Pericardium fibroblast (primary cell): ENCODE measurements around a stretch of chr15.

GRCh38 chr15:62653041-62653660, 262.8 kb downstream of the TLN2 start:
- RAMPAGE, long total RNA, result no peak

DNA sequence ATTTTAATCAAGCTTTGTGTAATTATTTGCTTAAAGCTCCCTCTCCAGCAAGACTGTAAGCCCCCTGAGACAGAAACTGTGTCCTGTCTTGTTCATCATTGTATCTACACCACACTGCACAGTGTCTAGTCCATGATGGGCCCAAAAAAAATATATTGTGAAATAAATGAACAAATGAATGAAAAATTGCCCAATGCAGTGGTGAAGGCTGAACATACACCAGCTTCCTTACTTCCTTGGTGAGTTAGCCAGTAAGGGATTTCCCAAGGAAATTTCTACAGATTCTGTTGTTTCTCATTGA, 154.6 kb upstream of the TPM1 start:
- RAMPAGE, long total RNA, result no peak

- RAMPAGE, long total RNA, result no peak
Observed at GRCh38 chr15:63044506-63045242, 2.1 kb downstream of the TPM1 start.

- RAMPAGE, long total RNA, result no peak
Observed at GRCh38 chr15:63049669-63050505, 7.3 kb downstream of the TPM1 start.

DNA sequence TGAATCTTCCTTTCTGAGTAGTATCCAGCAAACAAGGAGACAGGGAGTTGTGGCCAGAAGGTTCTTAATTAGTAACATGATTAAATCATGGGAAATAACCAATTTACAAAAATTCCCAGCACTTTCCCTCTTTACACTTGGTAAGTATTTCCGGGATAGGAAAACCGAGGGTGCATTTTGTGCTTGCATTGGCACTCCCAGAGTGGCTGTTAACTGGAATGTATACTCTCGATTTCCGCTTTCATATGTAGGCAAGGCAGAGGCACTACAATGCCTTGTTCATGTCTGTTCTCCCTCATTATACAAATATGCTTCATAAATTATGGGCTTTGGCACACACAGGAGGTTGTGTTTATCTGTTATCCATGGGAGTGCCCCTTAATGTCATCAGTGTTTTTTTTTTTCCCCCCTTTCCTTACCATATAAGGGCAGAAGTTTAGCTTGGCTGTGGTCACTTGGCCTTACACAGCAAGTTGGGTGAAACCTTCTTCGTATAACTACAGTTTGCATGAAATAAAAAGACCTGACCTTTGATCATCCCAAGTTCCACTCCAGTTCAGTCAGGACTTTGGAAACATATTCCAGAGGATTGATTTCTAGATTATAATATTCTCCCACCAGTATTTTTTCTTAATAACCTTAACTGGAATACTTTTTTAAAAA, 8.7 kb downstream of the TPM1 start:
- RAMPAGE, long total RNA, result no peak

DNA sequence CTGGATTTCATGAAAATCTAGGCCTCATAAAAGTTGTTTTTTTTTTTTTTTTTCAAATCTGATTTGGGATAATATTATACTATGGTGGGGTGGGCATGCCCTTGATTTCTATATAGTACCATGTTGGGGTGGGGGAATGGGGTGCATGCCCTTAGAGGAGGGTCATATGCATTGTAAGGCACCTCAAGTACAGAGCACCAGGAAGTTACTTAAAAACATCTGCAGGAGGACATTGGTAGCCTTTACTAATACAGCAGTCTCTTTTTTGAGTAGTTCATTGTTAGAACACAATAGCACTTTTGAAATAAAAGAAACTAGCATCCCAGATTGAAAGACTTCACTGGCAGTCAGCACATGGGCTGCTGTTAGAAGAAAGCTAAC, 9.3 kb downstream of the TPM1 start:
- RAMPAGE, long total RNA, result no peak

- RAMPAGE, long total RNA, result no peak
Observed at GRCh38 chr15:63061557-63062094, 19.1 kb downstream of the TPM1 start.

GRCh38 chr15:63071453-63072125, 29.0 kb downstream of the TPM1 start:
- RAMPAGE, long total RNA, result no peak

GRCh38 chr15:63212364-63213182, 23.2 kb downstream of the RAB8B start:
- RAMPAGE, long total RNA, result no peak

GRCh38 chr15:63221342-63221919, 32.0 kb downstream of the RAB8B start:
- RAMPAGE, long total RNA, result no peak

- RAMPAGE, long total RNA, result no peak
Observed at GRCh38 chr15:63354784-63354983, 27.0 kb downstream of the CA12 start.

DNA sequence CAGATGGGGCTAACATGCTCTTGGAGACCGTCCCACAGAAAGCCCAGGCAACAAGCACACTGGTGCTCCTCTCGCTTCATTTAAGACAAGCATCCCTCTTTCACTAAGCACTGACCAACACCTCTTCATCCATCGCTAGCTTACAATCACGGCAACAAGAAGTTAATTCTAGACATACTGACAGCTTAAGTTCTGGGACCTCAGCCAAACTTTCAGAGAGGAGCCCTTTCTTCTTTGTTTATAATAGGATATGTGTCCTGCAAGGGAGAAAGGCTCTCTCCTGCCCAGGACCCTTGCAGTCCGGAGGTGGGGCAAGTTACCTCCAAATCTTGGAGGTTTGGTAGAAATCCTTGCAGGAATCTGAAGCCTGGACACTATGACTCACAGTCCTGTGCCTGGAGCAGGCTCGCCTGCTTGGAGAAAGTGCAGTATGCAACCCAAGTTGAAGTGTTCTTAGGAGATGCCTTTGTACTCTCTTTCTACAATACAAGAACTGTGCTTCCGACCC, 6.5 kb downstream of the CA12 start:
- RAMPAGE, long total RNA, result no peak

DNA sequence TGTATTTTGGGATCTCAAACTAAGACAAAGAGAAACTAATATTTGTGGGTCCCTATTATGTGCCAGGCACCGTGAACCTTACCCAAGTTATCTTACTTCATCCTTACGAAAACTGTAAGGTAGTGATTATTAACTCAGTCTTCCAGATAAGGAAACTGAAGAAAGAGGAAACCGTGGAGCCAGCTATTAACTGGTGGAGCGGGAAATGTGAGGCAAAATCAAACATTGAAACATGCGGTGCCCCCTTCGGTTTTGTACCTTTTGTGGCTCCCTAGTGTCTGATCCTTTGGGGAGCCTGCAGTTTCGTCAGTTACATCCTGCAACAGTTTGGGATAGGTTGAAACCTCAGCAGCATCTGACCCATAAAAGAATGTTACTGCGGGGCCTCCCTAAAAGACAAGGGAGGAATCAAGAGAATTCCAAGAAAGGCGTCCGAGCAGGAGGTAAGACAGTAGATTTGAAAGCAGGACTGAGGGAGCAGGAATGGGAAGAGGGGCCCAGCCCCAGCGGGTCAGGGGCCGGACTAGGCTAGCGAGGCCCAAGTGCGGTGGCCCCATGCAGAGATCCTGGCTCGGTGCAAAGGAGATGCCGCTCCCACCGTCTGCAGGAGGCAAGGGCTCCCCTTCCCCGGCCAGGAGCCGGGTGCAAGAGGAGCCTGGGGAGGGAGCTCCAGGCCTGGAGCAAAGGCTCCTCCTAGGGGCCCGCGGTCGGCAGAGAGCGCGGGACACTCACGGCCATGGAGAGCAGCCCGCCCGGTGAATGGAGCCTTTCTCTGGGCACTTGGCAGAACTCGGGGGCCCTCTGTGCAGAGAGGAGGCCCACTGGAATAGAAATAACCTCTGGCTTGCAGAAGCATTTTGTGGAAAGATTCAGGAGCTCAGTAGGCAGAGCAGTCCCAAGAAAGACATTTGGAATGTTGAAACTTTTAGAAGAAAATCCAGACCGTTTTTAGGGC, 43.3 kb upstream of the USP3 start:
- RAMPAGE, long total RNA, result no peak

GRCh38 chr15:63474829-63475248, 29.6 kb upstream of the USP3 start:
- RAMPAGE, long total RNA, result no peak

DNA sequence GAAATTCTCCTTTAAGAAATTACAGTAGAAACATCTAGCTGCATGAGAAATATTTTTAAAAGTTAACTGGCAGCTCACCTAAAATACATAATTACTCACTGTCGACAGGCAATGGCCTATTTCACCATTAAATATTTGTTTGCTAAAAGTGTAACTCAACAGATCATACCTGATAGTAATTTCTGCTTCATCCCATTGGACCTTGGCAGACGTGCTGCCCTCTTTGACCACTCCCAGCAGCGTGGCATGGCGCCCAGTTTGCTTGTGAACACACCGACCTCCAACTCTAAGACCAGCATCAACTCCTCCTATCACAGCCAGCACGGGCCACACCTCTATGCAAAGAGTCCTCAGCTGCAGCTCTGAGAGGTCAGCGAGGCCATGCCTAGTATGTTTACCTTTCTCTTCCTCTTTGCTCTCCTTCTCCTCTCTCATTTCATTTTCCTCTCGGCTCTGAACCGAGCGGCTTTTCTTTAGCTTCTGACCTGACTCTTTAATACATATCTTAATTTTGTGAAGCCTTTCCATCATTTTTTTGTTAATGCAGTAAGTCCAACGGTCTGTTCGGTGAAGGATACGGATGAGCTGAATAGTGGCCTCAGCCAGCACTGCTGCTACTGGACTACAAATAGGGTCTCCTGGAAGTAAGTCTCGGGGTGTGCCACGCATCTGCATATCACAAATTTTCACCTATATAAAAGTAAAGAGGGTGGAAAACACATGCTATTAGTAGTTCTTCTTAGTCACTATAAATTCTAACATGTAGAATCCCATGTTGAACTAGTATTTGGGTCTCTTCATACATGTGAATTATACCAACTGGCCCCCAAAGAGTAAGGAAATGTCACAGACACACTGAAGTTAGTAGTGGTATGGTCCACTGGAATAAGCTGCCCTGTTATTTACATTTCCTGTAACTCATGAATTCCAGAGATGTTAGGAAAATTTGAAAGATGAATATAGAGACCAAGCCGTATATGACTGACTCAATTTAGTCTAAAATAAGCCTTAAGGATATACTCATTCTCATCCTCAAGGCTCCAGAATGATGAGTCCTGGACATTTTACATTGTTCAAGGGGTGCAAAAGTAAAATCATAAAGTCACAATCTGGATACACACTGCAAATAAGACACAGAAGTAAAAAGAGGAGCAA, 80.9 kb downstream of the FBXL22 start:
- RAMPAGE, long total RNA, result no peak

DNA sequence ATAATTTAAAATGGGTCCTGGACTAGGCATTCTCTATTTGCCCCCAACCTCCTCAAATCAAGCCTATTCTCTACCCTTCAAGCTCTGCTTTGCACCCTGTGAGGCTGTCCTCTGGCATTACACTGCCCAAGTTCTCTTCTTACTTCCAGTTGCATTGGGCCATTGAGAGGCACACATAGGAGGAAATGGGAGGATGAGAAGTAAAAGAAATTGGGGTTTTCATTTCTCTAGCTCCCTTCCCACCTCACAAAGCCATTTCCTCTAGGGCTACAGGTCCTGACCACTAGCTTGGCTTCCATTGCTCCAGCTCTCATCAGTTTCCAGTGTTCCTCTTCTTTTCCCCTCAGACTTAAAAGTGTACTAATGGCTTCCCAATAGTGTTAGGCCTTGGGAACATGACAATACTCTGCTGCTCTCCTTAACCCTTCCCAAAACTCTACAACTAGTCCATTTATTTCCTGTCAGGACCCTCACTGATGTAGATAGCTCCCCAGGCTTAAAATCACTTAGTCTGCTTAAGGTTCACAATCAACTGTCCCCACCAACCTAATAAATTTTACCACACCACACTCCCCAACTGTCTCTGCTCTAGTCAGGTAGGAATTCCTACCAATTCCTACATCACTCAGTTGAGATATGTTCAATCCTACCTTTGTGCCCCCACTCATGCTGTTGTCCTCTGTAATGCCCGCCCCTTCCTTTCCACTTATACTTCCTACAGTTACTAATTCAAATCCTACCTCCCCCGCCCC, 26.4 kb downstream of the HERC1 start:
- RAMPAGE, long total RNA, result no peak

DNA sequence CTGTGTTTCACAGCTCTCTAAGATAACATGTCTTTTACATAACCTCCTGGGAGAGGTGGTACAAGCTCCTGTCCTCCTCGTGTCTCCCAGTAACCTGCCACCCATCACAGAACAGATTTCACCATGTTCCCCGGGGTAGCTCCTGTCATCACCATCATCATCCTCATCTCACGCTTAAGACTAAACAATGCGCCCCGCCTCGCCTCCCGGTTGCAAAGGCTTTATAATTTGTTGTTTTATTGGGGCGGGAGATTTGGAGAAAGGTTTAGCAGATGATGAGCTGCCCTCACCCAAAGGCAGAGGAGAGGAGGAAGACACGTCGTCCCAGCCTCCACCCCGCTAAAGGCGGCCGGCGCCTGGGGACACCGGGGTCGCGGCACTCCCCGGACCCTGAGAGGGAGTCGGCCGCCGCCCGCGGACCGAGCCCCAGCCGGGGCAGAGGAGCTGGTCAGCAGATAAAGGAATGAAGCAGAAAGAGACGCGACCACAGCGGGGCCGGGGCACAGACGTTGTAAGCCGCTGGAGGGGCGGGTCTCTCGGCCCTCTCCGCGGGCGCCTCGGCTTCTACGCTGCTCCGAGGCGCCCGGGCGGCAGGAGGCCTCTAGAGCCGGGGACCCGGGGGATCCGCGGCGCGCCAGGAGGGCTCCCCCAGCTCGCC, 620 bp downstream of the HERC1 start:
- RAMPAGE, long total RNA, result no peak

- RAMPAGE, long total RNA, result no peak
Observed at GRCh38 chr15:63859929-63860713, 26.4 kb upstream of the HERC1 start.

DNA sequence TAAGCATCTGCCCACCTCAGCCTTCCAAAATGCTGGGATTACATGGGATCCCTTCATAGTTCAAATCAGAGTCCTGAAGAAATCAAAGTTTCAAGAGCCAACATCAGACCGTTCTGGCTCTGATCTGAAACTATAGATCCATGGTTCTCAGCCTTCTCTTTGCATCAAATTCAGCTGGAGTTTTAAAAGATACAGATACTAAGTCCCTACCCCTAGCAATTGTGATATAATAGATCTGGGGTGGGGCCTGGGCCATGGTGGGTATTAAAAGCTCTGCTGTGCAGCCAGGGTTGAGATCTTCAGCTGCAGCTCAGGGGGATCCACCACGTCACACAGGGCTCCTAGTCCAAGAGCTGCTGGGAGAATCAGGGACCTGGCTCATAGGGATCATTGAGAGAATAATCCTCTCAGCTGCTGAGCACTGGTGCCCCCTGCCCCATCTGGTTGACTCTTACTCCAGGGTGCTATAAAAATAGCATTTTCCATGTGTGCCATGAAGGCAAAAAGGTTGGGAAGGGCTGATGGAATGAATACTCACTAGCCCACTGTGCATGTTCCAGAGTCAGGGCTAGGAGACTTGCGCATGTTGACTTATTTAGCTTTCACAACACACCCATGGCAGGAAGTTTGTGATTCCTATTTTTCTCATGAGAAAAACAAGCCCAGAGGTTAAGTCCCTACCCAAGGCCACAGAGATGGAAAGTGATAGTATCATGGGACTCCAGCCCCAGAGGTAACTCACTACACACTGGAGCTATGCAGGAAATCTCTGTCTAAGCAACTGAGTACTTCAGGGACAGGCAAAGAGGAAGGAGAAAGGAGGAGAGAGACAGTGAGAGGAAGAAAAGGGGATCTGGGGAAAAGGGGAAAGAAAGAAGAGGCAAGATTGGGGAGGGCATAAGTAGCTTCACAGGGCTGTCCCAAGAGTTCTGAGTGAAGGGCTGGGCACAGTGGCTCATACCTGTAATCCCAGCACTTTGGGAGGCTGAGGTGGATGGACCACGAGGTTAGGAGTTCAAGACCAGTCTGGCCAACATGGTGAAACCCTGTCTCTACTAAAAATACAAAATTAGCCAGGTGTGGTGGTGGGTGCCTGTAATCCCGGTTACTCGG, 94.6 kb upstream of the HERC1 start:
- RAMPAGE, long total RNA, result no peak

DNA sequence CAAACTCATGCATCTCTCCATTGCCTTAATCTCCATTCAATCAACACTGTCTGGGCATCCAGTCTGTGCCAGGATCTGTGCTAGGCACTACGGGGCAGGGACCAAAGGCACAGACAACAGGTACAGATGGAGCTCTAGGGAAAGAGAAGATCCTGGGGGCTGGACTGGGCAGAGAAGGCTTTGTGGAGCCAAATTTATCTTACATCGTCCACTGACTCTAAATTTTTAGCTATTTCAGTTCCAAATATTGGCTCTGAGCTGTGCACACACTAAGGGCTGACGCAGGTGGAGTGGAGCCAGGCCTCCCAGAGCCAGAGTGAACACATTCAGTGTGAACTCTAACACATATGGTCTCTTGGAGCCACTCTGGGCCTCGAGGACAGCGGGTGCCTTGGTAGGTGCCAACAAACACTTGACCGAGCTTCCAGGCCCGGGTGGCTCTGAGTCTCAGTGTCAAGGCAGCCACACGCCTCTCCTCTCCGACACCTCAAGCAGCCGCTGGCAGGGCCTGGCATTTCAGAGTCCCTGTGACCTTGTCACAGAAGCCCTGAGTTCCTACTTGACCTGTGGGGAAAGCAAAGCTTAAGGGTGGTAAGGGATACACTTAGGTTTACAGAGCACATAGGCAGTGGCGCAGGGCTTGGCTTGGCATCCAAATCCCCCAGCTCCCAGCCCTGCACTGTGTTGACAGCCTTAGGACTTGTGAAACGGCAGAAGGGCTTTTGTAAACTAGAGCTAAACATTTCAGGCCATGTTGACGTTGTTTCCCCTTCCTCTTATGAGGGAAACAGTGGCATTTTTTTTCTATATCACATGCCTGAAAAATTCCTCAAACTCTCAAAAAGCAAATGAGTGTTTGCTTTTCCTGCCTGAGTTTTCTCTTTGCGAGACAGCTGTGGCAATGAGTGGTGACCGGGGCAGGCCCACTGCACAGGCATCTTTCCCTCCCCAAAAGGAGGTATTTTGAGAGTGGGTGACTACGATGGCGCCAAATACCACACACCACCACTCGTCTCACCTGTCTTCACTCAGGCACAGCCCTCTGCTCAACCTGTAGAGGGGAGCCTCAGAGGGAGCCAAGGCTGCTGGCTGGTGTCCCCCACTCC, 60.9 kb downstream of the DAPK2 start:
- RAMPAGE, long total RNA, result no peak